Colon Carcinoma Metastatic in the Brain (tissue), 2 donors: ENCODE measurements around the gene PDSS2.

GRCh38 chr6:105884153-105884558, 202.0 kb upstream of the PRDM1 start:
- PRO-cap, 2 experiments: no peak in any of the 2 experiments

GRCh38 chr6:105991583-105991937, 94.6 kb upstream of the PRDM1 start:
- PRO-cap, 2 experiments: no peak in any of the 2 experiments

- PRO-cap, 2 experiments: peak in 1 of 2 experiments; most common plus-strand start chr6:106098913 (in 1); most common minus-strand start chr6:106098675 (in 1)
Measured at GRCh38 chr6:106098376-106099101, 12.4 kb downstream of the PRDM1 start.

- PRO-cap, 2 experiments: peak in 1 of 2 experiments; most common minus-strand start chr6:106126117 (in 1)
Measured at GRCh38 chr6:106125957-106126734, 40.0 kb downstream of the PRDM1 start.

GRCh38 chr6:106129518-106130066, 43.5 kb downstream of the PRDM1 start:
- PRO-cap, 2 experiments: no peak in any of the 2 experiments

- PRO-cap, 2 experiments: no peak in any of the 2 experiments
Measured at GRCh38 chr6:106195057-106195608, 109.0 kb downstream of the PRDM1 start.

DNA sequence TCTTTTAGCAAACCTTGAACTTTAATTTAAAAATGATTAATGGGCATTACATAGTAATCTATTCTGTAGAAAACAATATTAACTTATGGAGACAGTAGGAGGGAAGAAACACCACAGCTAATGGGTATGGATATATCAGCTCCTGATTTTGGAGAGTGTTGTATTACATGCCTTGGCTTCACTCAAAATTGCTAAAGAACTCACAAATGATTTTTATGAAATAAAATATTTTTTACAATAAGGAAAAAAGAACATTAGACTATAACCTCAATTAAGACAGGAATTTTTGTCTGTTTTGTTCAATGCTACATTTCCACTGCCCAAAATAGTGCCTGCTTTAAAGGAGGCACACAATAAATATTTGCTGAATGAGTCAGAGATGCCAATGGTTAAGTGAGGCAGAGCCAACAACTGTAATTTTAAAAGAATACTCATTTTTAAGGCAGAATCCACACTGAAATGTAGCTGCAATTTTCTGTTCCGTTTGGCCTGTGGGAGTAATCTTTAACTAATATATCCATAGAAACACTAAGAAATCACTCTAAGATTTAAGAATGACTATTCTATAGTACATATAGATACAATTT, 15.6 kb downstream of the ATG5 start:
- PRO-cap, 2 experiments: no peak in any of the 2 experiments

DNA sequence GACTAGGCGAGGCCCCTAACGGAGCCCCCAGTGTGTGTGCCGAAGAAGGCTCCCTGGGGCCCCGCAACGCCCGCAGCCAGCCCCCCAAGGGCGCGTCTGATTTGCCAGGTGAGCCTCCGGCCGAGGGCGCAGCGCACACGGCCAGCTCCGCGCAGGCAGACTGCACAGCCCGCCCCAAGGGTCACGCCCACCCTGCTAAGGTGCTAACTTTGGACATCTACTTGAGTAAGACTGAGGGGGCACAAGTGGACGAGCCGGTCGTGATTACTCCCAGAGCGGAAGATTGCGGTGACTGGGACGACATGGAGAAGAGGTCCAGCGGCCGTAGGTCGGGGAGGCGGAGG, 117.3 kb downstream of the RTN4IP1 start:
- PRO-cap, 2 experiments: no peak in any of the 2 experiments

GRCh38 chr6:106513615-106514318, 115.5 kb downstream of the RTN4IP1 start:
- PRO-cap, 2 experiments: no peak in any of the 2 experiments

DNA sequence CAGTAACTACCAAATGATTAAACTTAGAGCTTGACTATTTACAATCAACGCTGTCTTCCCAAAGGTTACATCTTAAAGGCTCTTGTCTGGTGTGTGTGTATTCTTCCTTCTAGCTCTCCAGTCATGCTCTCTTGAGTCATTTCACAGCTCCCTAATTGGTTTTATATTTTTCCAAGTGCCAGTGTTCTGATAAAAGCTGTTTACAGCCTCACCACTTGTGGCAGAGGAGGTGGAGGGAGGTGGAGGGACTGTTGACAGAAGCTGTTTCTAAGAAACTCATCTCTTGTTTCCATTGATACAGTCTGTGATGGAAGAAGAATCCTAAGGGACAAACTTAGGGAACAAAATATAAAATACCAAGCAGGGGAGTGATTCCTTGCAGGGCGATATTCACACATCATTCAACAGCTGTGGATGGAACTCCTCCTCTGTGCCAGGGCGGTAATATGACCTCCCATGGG, 64.0 kb downstream of the QRSL1 start:
- PRO-cap, 2 experiments: no peak in any of the 2 experiments

- PRO-cap, 2 experiments: no peak in any of the 2 experiments
Measured at GRCh38 chr6:106724707-106725313, 95.4 kb downstream of the QRSL1 start.

GRCh38 chr6:106764394-106765122, 135.2 kb downstream of the QRSL1 start:
- PRO-cap, 2 experiments: no peak in any of the 2 experiments

GRCh38 chr6:106908155-106908952, 66.2 kb downstream of the CD24 start:
- PRO-cap, 2 experiments: no peak in any of the 2 experiments

DNA sequence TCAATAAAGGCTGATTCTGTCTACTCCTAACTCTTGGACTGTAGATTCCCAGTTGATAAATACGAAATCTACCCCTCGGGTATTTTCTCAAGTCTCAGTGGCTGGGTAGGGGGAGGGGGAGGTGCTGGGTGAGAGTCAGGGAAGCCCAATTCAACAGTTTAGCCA, 703 bp upstream of the BEND3 start:
- PRO-cap, 2 experiments: no peak in any of the 2 experiments

- PRO-cap, 2 experiments: no peak in any of the 2 experiments
Measured at GRCh38 chr6:107169048-107169567, 53.8 kb upstream of the BEND3 start.

DNA sequence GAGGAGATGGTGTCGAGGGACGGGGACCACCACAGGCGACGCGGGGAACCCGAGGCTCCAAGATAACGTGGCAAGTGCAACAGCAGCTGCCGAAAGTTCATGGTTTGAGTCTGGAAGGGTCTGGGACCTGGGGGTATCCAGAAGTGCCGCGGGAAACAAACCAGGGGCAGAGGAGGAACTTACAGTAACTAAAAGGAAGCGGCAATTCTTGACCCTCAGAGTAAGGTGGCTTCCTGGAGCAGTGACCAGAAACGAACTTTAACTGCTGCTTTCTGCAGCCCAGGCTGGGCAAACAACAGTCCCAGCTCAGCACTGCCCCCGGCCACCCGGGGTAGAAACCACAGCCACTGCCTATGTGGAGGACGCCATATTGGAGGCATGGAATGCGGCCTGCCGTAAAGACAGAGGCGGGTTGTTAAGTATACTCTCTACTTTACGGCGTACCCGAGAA, at the start of gene PDSS2:
Gene PDSS2, minus strand, starts transcription at position 380 of the 451 bp plus-strand sequence.
- PRO-cap, 2 experiments: peak in 2 of 2 experiments; most common minus-strand start position 260 of the sequence (in 2)

- PRO-cap, 2 experiments: no peak in any of the 2 experiments
Measured at GRCh38 chr6:107490900-107491609, 1.1 kb downstream of the SOBP start.

GRCh38 chr6:107679226-107679823, 144.8 kb downstream of the SCML4 start:
- PRO-cap, 2 experiments: no peak in any of the 2 experiments

- PRO-cap, 2 experiments: no peak in any of the 2 experiments
Measured at GRCh38 chr6:107704256-107705049, 119.7 kb downstream of the SCML4 start.

DNA sequence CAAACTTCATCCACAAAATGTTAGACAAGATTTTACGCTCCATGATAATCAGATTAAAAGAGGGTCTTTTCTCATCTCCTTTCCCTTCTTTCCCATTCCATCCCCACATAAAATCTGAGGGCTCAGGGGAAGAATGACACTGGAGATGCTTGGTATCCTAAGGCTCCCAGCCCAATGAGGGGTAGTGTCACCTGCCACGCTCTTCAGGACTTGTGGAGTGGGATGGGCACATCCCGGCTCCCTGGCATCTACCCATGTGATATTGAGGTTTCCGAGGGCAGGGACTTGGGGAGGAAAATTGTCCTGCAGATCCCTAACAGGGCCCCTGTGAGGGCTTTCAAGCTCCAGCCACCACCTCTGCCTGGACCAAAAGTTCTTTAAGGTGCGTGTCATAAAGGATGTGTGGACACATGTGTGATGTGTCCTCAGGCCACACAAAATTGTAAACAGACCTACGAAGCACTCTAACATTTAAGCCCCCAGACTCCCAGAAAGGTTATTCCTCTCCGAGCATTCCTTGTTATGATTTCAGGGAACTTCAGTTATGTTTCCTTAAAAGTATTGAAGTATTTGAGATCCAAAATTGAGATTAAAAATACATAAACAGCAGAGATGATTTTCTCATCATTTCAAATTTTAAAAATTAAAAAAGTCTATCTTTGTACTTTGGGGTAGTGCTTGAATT, 2.5 kb downstream of the SCML4 start:
- PRO-cap, 2 experiments: no peak in any of the 2 experiments